Endodermal cell (in vitro differentiated cells): Measurements from ENCODE around the genes APOO, DCAF8L2 and IL1RAPL1.

GRCh38 chrX:21905137-21905676 is 35.3 kb upstream of the SMS start:
- PRO-cap, result no peak

- PRO-cap, result no peak
These were observed 313.6 kb upstream of the DDX53 start for GRCh38 chrX:22686178-22686522.

DNA sequence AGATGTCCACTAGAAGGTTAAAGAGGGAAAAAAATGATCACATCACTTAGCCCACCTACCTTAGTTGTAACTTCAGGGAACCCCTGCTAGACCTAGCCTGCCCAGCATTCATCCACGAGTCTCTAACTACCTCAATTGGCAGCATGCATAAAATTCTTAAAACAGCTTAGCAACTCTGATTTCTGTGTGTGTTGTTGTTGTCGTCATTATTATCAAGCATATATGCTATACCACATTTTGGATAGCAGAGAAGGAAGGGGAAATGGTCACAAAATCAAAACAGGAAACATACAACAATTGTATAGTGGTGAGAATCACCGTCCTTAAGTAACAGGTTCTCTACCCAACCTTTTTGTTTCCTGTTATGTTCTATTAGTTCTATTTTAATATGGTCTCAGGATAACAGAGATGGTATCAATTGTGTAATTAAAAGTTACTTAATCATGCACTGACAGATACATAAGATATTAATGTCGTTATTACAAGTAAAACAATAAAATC is 2.7 kb upstream of the ACOT9 start:
- PRO-cap, result no peak

GRCh38 chrX:23773038-23773521 is 9.9 kb upstream of the SAT1 start:
- PRO-cap, result no peak

- PRO-cap, result no peak
These were observed 24.3 kb downstream of the SAT1 start for GRCh38 chrX:23807072-23807954.

- PRO-cap, result no peak
These were observed 61.3 kb downstream of the SAT1 start for GRCh38 chrX:23844273-23844700.

- PRO-cap, result no peak
These were observed 62.2 kb downstream of the APOO start for GRCh38 chrX:23845568-23845890.

- PRO-cap, result bidirectional peak, plus-strand start at chrX:23907345, minus-strand start at chrX:23907240; bidirectional peak, plus-strand start at chrX:23907530, minus-strand start at chrX:23907573; bidirectional peak, plus-strand start at chrX:23907801, minus-strand start at chrX:23907702; bidirectional peak, plus-strand start at chrX:23908006, minus-strand start at chrX:23907896; bidirectional peak, plus-strand start at chrX:23908068, minus-strand start at chrX:23908067
These were observed at the start of gene APOO for GRCh38 chrX:23907060-23908251. TSS of gene APOO (minus strand) at chrX:23907938.

DNA sequence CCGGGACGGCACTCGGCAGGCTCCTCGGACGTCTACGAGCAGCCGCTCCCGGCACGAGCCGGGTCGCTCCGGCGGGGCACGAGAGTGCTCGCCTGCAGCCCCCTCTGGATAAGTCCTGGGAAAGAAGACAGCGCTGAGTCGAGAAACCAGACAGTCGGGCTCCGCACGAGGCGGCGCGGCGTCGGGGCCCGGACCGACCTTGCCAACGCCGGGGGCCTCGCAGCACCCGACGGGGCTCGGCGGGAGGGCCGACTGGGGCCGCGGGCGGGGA is 2.1 kb downstream of the KLHL15 start:
- PRO-cap, result bidirectional peak, plus-strand start at position 153 of the sequence, minus-strand start at position 36 of the sequence

DNA sequence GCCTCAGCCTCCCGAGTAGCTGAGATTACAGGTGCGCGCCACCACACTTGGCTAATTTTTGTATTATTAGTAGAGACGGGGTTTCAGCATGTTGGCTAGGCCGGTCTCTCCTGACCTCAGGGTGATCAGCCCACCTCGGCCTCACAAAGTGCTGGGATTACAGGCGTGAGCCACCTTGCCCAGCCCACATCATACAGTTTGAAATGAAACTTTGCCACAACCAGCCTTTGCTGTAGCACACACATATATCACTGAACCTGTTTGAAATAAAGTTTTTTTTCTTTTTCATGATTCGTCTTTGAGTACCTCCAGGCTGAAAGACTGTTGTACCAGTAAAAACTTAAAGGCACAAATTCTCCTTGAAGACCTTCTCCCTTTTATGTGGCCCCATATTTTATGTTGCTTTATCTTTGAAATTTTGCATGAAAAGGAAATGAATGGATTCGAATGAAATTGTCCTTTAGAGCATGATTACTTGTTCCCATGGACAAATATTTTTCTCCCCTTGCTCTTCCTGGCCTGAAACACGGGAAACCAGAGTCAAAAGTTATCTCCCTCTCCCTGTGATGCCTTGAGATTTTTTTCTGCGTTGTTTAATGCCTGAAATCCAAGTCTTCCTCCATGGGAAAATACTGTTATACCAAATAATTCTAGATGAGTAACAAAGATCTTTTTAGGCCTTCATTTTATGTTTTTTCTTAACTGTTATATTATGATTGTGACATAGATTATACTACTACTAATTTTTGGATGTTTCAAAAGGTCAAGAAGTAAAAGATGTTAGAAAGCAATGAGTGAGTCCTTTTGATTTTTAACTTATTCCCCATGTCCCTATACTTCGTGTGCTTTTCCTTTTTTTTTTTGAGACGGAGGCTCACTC is 22.7 kb downstream of the EIF2S3 start:
- PRO-cap, result no peak

DNA sequence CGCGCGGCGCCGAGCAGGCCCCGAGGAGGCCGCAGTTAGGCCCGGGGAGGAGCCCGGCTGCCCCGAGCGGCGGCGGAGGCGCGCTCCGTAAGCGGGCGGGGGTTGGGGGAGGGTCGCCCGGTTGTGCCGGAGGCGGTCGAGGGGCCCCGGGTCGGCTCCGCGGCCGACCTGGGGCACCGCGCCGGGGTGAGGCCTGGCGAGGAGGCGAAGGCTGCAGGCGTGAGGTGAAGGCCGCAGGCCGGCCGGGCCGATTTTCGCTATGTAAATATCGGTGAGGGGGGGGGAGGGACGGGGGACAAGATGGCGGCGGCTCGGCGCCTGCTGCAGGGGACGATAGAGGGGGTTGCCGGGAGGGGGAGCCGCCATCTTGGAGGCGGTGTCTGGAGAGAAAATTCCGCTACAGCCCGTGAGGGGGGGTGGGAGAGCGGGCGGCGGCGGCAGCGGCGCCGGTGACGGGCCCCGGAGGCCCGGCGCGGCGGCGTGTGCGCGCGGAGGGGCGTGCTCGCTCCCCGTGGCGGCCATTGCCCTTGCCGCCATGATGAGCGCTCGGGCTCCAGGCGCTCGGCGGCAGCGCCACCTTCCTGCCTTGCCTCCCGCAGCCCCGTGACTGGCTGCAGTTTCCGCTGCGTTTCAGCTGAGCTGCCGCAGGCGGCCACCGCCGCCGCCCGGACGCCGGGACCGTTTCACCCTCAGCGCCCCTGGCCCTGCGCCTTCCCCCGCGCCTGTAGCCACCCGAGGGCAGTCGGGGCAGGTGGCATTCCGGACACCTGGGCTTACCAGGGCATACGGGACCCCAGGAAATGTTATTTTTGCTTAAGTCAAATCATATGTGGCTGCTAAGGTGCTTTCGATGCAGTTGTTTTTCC is 611 bp downstream of the ZFX start:
- PRO-cap, result bidirectional peak, plus-strand start at position 336 of the sequence, minus-strand start at position 226 of the sequence; bidirectional peak, plus-strand start at position 422 of the sequence, minus-strand start at position 382 of the sequence; bidirectional peak, plus-strand start at position 508 of the sequence, minus-strand start at position 609 of the sequence; bidirectional peak, plus-strand start at position 741 of the sequence, minus-strand start at position 685 of the sequence

DNA sequence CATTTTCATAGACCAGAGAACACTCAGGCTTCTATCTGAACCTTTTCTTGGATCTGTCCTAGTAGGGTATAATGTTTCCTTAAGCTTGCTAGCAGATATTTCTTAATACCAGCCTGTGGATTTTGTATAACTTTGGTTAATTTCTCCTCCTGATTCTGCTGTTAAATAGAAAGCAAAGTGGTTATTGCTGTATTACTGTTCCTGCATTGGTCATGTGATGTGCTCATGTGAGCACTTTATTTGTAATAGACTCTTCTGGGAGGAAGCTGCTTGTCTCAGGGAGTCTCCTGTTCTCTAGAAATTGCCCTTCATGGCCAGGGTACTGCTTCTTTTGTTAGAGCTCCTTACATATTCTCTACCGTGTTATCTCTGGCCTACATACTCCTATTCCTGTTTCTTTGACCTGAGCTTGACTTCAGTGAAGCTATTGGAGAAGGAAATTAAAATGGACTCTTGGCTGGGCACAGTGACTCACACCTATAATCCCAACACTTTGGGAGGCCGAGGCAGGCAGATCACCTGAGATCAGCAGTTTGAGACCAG is 14.0 kb downstream of the PDK3 start:
- PRO-cap, result no peak

- PRO-cap, result no peak
These were observed 15.5 kb upstream of the PCYT1B start for GRCh38 chrX:24662683-24663087.

DNA sequence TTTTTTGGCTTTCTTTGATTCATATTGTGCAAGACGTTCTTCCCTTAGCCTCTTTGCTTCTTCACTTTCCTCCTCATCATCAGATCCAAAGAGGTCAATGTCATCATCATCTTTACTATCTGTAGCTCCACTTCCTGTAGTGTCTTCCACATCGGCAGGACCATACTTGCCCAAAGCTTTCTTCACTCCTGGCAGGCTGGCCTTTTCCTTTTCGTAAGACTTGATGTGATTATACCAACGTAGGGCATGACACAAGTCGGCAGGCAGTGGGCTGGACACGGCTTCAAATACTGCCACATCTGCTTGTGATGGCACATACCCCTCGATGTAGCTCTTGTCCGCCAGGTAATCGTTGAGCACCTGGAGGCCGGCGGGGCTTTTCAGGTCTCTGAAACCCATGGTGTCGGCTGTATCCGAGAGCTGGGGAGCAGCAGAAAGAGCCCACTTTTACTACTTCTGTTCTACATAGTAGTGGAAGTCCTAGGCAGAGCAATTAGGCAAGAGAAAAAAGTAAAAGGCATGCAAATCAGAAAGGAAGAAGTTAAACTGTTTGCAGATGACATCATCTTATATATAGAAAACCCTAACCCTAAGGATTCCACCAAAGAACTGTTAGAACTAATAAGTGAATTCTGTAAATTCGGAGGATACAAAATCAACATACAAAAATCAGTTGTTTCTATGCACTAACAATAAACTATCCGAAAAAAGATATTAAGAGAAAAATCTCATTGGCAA is 95.1 kb downstream of the POLA1 start:
- PRO-cap, result no peak

GRCh38 chrX:25011082-25011650 is 4.6 kb downstream of the ARX start:
- PRO-cap, result no peak

GRCh38 chrX:26227721-26228009 is 11.7 kb downstream of the MAGEB5 start:
- PRO-cap, result no peak

GRCh38 chrX:27565882-27566770 is 24.0 kb upstream of the DCAF8L2 start:
- PRO-cap, result no peak

GRCh38 chrX:27590051-27590592 is at the start of gene DCAF8L2:
TSS of gene DCAF8L2 (plus strand) at chrX:27590344.
- PRO-cap, result no peak

GRCh38 chrX:28587379-28587773 is at the start of gene IL1RAPL1:
TSS of gene IL1RAPL1 (plus strand) at chrX:28587446.
- PRO-cap, result no peak

DNA sequence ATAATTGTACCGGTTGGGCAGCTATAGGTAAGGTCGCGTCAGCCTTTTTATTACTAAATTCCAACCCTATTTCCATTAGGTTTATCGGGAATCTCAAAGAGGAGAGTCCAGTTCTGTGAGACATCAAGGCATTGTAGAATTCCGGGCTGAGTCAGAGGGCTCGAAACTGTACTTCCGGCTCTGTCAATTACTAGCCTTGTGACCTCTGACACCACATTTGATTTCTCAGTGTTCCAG is 4.3 kb downstream of the IL1RAPL1 start:
- PRO-cap, result no peak